CMK (cell line): ENCODE results near the gene CKS1B.

- RRBS: no CpG with 5 or more reads among the region's 13 CpGs
Measured at GRCh38 chr1:154406840-154407959, 2.1 kb downstream of the IL6R start.

- RRBS: no CpG with 5 or more reads among the region's 11 CpGs
Measured at GRCh38 chr1:154409985-154410930, 5.1 kb downstream of the IL6R start.

GRCh38 chr1:154418048-154419180 is 13.3 kb downstream of the IL6R start:
- RRBS: no CpG with 5 or more reads among the region's 18 CpGs

DNA sequence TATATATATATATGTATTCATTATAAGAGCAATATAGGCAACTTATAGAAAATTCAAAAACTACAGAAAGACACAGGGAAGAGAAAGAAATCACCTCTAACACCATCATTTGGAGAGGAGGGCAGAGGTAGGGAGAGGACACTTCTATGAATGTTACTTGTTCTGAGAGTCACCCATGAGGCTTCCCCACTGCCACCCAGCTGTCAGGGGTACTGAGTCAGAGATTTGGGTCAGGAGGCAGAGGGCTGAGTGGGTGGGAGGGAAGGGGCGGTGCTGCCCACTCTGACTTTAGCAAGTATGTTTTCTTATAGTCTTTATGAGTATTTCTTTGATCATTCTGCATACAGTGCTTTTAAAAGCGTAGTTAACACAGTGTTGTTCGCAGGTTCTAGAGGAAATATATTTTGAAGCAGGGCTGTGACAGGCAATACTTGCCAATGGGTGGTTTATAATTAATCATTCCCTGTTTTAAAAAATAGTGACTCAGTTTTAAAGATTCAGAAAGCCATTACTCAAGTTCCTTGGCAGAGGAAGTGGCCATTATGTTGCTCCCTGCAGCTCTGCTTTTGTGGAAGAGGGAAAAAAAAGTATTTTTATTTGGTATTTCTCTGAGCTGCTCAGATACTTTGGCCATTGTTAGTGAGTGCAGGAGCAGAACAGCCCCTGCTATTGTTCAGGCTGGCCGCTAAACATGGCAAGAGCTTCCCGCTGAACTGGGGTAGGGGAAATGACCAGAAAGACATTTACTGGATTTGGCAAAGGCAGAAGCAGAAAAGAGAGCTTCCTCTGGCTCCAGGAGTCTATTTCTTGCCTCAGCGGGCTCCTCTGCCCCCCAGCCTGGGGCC is 18.4 kb downstream of the IL6R start:
- RRBS: no CpG with 5 or more reads among the region's 6 CpGs

DNA sequence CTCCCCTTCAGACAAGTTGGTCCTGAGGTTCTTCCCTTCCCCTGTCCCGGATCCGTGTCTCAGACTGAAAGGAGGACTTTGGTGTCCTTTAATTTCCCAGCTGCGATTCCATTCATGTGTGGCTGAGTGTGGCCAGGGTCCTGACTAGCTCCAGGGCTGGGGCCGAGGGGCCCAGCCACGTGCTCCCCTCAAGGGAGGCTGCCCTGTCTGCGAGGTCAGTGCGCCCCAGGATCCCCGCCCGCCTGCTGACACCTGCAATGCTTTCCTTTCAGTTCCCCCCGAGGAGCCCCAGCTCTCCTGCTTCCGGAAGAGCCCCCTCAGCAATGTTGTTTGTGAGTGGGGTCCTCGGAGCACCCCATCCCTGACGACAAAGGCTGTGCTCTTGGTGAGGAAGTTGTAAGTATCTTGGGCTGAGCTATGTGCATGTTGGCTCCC is 25.1 kb downstream of the IL6R start:
- RRBS: no CpG with 5 or more reads among the region's 13 CpGs

DNA sequence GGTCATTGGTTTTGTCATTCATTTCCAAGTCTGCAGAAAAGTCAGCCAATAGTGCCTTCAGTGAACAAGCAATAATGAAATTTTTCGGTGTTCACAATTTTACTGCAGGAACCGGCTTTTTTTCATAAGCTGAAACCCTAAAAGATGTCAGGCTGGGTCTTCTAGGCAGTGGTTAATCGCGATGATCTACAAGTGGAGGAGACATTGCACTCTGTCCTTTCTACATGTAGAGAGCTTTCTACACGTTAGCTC is 44.5 kb upstream of the TDRD10 start:
- RRBS: no CpG with 5 or more reads among the region's 5 CpGs

DNA sequence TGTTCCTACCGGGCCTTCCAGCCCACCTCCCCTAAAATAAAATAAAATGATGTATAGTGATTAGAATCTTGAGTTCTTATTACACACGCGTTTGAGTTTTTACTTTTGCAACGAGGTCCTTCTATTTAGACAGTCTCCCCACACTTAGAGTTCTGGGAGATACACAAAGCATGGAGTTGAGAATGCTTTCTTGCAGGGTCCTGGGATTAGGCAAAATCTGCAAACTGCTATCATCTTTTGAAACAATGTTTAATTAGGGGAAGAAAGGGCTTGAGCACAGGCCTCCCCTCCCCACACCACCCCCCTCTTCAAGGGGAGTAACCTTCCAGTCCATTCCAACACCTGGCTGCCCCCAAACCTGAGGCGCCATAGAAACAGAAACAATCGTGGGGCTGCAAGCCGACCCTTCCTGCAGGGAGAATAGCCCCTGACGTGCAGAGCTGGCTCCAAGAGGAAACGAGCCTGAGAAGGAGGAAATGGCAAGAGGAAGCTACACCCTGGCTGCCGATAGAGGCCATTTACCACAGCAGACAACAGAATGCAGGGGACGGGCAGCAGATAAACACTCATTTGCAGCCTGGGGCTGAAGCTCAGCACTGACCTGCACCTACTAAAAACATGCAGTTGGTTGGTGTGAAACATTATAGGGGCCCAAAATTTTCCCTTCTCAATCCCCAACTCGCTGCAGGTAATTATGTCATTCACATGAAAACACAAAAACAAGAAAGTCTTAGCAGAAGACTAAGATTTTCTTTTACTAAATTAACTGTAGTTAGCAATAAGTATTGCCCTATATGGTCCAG is 8.8 kb upstream of the TDRD10 start:
- RRBS: no CpG with 5 or more reads among the region's 12 CpGs

GRCh38 chr1:154587882-154588431 is 20.0 kb downstream of the ADAR start:
- RRBS: no CpG with 5 or more reads among the region's 10 CpGs

GRCh38 chr1:154730062-154730764 is 122.2 kb upstream of the ADAR start:
- RRBS: no CpG with 5 or more reads among the region's 1 CpG

DNA sequence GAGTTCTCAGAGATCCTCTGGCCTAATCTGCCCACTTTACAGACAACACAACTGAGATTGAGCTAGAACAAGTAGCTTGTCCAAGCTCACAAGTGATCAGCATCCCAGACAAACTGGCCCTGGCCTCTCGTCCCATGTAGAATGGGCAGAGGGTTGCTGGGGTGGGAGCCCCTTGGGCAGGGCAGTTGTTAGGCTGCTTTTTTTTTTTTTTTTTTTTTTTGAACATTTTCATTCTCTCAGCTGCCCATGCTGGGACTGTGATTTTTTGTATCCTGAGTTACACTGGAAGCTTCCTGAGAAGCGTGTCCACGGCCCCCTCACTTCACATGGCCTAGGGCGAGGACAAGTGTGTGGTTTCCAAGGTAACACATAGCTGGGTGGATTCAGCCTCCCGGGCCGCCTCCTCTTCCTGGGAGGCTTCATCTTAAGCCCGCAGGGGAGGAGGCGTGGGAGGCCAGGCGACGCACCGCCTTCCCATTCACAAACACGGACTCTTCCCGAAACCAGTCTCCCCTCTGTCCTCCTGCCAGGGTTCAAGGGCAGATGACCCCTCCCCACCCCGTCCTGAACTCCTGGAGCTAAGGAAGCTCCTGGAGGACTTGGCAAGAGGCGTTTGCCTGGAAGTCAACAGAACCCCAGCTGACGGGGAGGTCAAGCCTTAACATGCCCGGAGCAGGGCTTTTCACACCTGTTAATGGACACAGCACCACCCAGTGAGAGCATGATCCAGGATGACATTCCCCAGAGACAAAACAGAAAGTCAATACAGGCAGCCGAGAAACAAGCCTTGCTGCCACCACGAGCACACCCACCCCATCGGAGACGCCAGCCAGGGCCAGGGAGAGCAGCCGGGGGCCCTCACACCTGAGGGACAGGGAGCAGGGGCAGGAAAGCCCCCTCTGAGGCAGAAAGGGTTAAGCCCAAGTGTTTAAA is 56.8 kb downstream of the KCNN3 start:
- RRBS: no CpG with 5 or more reads among the region's 22 CpGs

GRCh38 chr1:154835884-154836274 is 34.2 kb downstream of the KCNN3 start:
- RRBS: no CpG with 5 or more reads among the region's 5 CpGs

DNA sequence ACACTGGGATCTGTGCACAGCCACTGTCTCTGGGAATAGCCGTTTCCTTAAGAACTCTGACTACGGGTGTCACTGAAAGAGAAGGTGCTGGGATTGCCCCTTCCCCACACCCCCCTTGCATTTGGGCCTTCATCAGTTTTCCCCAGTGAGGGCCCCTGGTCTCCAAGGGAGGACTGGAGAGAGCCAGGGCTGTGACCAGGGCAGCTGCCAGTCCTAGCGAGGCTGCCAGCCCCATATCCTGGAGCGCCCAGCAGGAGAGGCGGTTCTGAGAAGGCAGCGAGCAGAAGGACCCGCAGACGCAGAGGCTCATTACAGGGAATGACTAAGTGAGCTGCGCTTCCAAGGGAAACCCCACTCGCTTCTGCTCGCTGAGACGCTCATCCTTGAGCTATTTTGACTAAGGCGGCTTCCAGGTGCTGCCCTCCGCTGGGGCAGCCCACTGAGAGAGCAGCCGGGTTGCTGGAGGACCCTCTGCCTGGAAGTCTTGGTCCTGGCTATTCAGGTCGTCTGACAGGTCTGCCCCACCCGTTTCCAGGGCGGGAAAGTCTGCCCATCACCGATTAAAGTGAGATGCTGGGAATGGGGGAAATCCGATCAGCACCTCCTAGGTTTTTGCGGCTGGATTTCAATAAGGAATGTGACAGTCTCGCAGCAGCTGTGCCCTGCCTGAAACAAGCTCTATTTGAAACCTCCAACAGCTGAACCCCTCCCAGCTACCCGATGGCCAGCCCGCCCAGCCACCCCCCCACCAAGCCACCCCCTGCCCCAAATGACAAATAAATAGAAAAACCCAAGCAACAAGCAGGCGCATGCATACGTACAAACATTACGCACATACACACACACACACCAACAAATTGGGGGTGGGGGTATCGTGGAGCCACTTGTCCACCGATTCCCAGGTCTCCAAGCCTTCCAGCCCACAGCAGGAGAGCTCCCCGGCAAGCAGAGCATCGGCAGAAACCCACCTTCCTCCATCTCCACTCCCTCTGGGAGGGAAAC is 2.8 kb downstream of the KCNN3 start:
- RRBS: no CpG with 5 or more reads among the region's 31 CpGs

DNA sequence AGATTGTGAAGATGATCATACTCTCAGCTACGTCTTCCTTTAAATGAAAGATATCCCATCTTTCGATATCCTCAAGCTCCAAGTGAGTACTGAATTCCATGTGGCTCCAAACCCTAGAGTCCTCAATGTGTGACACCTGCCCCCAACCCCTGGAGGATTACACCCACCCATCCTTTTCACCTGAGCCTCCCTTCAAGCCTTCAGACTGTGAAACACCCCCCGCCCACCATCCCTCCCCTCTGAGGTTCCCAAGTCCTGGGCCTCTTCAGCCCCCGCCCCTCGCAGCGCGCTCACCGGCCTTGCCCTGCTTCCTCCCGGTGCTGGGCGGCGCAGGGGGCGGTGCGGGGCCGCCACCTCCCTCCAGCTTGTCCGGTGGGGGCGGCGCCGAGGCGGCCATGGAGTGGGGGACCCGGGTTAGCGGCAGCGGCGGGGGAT is 385 bp downstream of the PYGO2 start:
- RRBS: 2% methylated on average over 12 of the region's 23 CpGs

DNA sequence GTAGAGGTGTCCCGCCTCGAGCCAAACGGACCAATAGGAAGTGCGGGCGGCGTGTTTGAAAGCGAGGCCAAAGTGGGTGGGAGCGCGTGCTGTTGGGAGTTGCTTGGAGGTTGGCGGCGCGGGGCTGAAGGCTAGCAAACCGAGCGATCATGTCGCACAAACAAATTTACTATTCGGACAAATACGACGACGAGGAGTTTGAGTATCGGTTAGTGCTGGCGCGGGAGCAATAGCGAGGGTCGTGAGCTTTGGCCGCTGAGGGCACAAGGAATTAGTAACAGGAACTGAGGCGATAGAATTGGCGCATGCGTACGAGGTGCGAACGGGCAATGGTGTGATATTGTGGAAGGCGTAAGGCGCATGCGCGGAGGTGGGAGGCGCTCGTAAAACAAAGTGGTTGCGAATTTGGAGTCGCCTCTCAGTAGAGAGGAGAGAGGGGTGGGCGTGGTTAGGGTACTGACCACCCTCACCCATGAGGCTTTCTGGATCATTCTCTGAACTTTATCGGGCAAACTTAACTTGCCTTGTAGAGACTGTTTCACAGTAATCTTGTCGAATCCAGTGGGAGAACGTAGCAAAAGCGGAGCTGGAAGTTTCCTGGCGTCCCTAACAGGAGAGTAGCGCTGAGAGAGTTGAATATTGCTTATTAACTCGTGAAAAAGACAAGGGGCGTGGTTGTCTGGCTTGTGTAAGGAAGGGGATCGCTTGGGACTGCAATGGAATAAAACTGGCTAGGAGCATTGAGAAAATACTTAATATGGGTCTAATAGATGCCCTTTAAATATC is at the start of gene CKS1B:
TSS of gene CKS1B (plus strand) at position 85 of the 786 bp plus-strand sequence.
- RRBS: no CpG with 5 or more reads among the region's 49 CpGs

- RRBS: no CpG with 5 or more reads among the region's 40 CpGs
Measured at GRCh38 chr1:154998913-154999584, 3.6 kb upstream of the ZBTB7B start.

DNA sequence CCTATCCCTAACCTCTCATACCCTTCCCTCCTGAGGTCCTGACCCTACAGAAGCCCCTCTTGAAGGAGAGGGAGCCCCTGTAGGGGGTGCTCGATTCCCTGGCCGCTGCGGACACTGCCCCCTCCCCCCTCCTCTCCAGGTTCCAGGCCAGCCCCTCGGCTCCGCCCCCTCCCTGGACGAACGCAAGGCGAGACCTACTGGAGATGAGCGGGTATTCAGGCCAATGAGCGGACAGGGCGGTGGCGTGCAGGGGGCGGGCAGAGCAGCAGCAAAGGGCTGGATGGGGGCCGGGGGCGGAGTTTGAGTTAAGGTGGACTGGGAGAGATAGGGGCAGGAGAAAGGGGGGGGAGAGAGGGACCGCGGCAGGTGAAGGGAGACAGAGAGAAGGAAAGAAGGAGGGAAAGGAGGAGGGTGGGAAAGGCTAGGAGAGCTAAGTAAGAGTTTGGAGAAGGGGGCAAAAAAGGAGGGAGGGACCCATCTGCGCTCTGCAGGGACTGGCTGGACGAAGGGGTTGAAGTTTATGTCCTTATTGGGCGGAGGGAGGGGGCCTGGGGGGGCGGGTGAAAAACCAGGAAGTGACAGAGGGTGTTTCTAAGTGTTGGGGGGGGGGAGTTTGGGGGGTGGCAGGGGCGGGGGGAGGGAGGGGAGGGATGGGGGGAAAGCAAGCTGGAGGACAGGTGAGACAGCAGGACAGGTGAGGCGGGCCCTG is 455 bp upstream of the ZBTB7B start:
- RRBS: no CpG with 5 or more reads among the region's 23 CpGs

GRCh38 chr1:155017903-155018164 is 15.2 kb downstream of the ZBTB7B start:
- RRBS: no CpG with 5 or more reads among the region's 3 CpGs

DNA sequence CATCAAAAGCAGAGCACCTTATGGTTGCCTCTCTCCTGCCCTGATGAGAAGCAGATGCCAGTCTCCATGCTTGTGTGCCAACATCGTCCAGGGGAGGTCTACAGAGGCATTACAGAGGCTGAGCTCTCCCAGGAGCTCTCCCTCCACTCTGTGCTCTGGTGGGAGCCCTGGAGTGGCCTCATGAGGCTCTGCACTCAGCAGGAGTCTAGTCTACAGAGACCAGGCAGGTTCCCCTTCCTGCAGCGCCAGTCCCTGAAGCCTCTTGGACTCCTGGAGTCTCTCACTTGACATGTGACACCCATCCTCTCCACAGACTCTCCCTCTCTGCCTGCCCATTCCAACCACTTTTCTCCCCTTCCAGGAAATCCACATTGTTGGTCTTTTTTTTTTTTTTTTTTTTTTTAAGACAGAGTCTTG is 3.4 kb downstream of the DCST1 start:
- RRBS: no CpG with 5 or more reads among the region's 2 CpGs

DNA sequence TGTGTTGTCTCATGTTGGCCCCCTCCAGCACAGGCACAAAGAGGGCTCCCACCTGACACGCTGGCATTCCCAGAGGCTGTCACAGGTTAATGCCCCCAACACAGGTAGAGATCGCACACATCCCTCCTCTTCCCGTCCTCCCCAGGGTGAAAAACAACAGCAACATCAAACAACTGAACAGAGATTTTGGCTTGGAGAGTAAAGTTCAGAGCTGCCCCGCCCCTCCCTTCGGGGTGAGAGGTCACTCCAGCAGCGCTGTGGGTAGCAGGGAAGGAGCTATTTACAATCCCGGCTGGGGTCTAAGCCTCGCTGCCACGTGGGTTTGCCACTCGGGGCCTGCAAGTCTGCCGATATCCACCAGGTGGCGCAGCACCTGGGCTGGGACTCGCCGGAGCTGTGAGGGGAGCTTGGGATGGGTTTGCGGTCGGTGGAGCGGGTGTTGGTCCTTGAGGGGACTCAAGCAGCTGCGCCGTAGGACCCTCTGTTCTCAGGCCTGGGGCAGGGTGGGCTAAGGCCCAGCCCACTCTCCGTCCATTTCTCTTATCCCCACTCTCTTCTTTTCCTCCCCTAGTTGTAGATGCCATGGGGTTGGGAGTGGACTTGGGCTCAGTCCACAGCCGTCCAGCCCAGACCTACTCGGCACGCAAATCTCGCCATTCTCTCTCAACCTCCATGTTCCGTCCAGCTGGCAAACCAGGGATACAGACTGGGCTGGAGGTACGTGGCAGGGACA is 12.8 kb downstream of the EFNA3 start:
- RRBS: 1% methylated on average over 6 of the region's 26 CpGs

GRCh38 chr1:155124350-155125152 is 3.1 kb upstream of the EFNA1 start:
- RRBS: no CpG with 5 or more reads among the region's 15 CpGs